Parotid gland (tissue), 1 donor: ENCODE measurements around a stretch of chr9.

- PRO-cap = no peak
These were observed 1.0 kb upstream of the RIC1 start for GRCh38 chr9:5627702-5628483.

DNA sequence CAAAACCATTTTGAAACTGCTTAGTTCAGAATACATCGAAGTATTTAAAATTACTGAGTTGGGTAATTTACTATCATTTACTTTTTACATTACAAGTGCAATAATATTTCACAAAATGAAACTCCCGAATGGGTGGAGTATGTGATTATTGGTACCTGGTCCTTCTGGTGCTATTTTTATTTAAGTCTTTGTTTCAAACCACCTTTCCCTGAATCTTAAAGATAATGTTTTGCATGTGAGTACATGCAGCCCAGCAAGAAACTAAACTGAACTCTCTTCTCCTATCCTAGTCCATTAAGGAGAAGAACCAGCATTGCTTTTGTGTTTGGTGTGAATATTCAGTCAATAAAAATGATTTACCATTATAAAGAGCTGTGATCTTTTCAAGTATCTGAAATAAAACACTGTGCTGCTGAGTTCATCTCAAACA lies 57.2 kb downstream of the ERMP1 start:
- PRO-cap = no peak

GRCh38 chr9:5968232-5968996 lies 39.9 kb downstream of the KIAA2026 start:
- PRO-cap = no peak

DNA sequence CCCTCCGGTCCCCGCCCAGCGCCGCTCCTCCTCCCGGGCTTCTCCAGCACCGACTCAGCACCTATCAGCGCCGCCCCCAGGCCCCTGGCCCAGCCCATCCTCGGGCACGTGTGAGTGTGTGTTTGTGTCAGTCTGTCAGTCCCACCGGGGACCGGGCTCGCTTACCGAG lies 1.4 kb downstream of the KIAA2026 start:
- PRO-cap = no peak

GRCh38 chr9:6008842-6009077 lies 478 bp upstream of the KIAA2026 start:
- PRO-cap = no peak

GRCh38 chr9:6497858-6498609 lies 85.0 kb downstream of the UHRF2 start:
- PRO-cap = no peak

DNA sequence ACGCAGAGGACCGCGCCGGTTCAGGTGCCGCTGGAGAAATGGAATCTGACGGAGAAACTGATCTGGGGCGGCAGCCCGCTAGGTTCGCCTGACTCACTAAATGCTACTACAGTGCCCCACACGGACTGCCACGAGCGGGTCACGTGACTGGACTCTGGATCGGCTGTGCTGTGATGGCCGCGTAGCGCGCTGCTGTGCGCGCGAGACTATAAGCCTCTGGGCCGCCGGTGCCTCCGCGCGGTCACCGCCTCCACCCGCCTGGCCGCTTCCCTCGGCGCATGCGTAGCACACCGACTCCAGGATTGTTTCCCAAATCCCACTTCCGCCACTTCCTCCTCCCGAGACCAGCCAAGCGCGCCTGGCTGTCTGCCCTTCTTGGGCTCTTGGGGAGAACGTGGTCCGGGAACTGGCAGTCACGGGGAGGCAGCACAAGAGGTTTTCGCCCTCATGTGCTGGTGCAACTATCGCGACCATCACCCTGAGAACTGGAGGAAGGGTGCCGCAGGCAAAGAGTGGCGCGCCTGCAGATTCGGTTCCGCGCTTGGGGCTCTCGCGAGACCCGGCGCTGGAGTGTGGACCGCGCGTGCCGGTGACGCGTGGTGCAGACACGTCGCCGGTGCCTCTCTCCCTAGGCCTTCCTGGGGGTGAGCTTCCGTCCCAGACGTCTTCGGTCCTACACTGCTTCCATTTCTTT lies 35.8 kb upstream of the GLDC start:
- PRO-cap = unidirectional peak, minus-strand start at position 39 of the sequence; unidirectional peak, minus-strand start at position 98 of the sequence; bidirectional peak, plus-strand start at position 604 of the sequence, minus-strand start at position 487 of the sequence

GRCh38 chr9:6682061-6682287 lies 36.4 kb upstream of the GLDC start:
- PRO-cap = no peak

- PRO-cap = no peak
These were observed 44.4 kb upstream of the GLDC start for GRCh38 chr9:6689773-6690579.

DNA sequence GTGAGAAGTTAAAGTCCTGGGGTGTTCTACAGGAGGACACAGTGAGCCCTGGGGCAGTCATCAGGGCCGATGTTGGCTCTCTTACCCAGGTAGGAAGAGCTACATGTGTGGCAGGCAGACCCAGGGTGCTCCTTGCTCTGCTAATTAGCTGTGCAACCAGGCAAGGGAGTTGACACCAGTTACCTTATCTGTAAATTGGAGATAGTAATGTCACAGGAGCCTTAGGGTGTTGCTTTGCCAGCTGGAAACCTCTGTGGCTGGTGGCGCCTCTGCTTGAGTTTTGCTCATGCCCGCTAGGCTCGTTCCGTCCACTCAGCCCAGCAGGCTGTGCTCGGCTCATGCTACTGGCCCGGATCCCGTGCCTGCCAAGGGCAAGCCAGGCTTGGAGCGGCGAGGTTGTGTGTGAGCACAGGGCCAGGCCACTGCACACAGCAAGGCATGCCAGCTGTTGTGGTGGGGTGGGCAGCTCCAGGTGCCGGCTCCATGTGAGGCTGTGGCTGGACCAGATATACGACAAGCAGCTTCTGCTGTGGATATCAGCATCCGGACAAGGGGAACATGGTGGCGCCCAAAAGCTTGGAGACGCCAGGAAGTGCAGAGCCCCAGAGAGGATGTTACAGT lies 390.0 kb downstream of the KDM4C start:
- PRO-cap = no peak

- PRO-cap = no peak
These were observed 146.4 kb downstream of the DMAC1 start for GRCh38 chr9:7653242-7653542.

- PRO-cap = no peak
These were observed 1023.0 kb upstream of the DMAC1 start for GRCh38 chr9:8822555-8822932.

DNA sequence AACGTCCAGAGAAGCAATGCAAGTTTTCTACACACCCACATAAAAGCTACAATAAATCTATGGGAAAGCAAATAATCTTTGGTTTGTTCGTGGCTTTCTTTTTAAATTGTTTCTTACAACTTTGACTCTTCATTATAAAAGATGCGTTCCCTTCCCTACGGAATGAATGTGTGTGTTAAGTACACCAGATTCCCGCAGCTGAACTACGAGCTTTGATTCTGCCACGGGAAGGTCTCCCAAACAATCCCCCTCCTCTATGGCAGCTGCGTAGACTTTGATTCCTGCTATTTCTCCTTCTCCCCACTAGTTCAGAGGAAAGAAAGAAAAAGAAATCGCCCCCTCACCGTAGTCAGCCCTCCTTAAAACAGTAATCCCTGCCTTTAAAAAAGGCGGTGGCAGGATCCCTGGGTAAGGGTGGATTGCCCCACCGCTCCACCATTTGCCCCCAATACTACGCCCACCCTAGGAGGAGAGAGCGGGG lies 1057.3 kb upstream of the DMAC1 start:
- PRO-cap = no peak

DNA sequence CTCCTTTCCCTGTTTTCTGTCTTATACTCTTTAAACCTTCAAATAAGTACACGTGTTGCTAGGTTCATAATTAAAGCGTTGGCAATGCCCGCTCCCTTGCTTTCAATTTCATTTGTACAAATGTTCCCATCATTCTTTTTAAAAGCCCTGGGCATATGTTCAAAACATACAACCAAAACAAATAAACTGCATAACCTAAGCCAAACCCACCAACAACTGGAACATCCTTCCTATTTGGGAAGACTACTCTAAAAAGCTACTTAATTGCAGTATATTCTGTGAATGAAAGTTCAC lies 1071.4 kb upstream of the DMAC1 start:
- PRO-cap = no peak

DNA sequence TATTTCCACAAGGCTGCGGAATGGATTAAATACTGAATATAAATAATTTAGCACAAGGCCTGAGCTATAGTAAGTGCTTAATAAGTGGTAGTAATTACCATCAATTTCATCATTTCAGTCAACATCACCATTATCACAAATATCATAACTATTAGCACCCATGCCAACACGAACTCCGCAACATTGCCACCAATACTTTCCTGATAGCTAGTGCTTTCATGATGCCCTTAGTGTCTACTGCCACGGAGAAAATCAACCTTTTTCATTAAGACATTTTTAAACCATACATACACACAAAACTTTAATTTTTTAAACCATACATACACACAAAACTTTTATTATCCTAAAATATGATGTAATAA lies 1219.1 kb downstream of the PTPRD start:
- PRO-cap = no peak

- PRO-cap = no peak
These were observed 583.7 kb upstream of the PTPRD start for GRCh38 chr9:11196585-11196890.

DNA sequence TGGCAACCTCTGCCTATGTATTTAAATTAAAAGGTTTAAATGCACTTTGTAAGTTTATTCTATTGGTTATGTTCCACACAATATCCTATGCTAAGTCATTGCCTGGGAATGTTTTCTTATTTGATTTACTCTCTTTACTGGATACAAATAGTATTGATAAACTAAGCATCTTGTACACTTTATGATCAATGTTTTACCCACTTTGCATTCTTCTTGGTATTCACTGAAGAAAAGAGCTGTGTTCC lies 792.2 kb upstream of the TYRP1 start:
- PRO-cap = no peak

GRCh38 chr9:12622295-12622781 lies 70.8 kb upstream of the TYRP1 start:
- PRO-cap = no peak

DNA sequence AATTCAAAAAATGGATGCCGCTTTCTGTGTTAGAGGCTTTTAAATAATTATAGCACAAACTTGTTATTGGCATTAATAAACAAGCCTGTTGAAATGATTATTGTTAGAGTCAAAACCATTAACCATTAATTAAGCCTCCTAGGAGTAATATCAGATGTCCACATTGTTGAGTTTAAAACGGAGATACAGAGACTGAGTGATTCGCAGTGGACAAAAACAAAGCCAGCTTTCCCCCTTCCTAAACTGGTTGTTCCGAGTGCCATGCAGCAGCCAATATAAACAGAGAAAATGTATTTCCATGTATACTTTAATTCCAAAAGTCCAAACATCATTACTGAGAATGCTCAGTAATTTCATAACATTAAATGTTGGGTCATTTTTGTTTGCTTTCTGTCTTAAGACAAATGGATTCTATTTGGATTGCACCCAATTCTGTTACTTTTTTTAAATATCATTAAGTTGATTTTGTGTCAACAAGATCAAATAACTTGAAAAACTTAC lies 19.1 kb downstream of the LURAP1L start:
- PRO-cap = no peak

- PRO-cap = no peak
These were observed 181.0 kb downstream of the LURAP1L start for GRCh38 chr9:12955632-12956316.